T47D (cell line): Measurements from ENCODE around the genes PIP4K2C, OS9, MARCHF9 and EEF1AKMT3.

- RRBS = 87% methylated on average over 15 of the region's 44 CpGs
These were observed 4.8 kb upstream of the SHMT2 start for GRCh38 chr12:57224606-57225201.

GRCh38 chr12:57226032-57226675 lies 3.4 kb upstream of the SHMT2 start:
- RRBS = no CpG with 5 or more reads among the region's 19 CpGs

GRCh38 chr12:57231507-57232316 lies 2.2 kb downstream of the SHMT2 start:
- RRBS = 93% methylated on average over 5 of the region's 19 CpGs

DNA sequence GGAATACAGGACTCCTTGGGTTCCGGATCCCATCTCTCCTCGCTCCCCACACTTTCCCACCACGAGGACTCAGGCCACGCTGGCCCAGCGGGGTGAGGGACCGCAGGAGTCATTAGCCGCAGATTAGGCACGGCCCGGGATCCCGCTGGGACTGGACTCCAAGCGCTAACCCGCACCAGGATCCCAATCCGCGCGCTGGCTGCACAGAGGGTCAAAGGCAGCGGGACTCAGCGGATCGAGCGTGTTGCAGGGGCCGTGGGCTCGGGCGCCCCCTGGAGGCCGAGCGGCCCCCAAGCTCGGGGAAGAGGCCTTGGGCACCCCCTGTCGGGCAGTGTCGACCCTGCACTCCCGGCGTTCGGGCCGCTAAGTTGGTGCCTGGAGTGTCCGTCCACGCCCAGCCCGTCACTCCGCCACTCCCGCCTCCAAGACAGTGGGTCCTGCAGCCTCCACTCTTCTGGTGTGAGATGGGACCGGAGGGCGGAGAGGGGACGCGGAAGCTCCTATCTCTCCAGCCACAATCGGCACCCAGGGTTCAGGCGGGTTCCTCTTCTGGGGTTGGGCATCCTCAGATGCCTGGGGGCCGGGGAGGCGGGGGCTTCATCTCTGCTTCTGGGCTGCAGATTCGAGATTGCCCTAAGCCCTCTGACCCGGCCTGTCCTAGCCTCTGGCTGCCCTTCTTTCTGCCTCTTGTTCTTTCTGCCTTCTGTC lies 2.2 kb upstream of the NDUFA4L2 start:
- RRBS = 10% methylated on average over 18 of the region's 46 CpGs

GRCh38 chr12:57242992-57244284 lies 6.5 kb upstream of the NDUFA4L2 start:
- RRBS = 2% methylated on average over 9 of the region's 71 CpGs

GRCh38 chr12:57295240-57295906 lies 44.4 kb upstream of the STAC3 start:
- RRBS = no CpG with 5 or more reads among the region's 4 CpGs

DNA sequence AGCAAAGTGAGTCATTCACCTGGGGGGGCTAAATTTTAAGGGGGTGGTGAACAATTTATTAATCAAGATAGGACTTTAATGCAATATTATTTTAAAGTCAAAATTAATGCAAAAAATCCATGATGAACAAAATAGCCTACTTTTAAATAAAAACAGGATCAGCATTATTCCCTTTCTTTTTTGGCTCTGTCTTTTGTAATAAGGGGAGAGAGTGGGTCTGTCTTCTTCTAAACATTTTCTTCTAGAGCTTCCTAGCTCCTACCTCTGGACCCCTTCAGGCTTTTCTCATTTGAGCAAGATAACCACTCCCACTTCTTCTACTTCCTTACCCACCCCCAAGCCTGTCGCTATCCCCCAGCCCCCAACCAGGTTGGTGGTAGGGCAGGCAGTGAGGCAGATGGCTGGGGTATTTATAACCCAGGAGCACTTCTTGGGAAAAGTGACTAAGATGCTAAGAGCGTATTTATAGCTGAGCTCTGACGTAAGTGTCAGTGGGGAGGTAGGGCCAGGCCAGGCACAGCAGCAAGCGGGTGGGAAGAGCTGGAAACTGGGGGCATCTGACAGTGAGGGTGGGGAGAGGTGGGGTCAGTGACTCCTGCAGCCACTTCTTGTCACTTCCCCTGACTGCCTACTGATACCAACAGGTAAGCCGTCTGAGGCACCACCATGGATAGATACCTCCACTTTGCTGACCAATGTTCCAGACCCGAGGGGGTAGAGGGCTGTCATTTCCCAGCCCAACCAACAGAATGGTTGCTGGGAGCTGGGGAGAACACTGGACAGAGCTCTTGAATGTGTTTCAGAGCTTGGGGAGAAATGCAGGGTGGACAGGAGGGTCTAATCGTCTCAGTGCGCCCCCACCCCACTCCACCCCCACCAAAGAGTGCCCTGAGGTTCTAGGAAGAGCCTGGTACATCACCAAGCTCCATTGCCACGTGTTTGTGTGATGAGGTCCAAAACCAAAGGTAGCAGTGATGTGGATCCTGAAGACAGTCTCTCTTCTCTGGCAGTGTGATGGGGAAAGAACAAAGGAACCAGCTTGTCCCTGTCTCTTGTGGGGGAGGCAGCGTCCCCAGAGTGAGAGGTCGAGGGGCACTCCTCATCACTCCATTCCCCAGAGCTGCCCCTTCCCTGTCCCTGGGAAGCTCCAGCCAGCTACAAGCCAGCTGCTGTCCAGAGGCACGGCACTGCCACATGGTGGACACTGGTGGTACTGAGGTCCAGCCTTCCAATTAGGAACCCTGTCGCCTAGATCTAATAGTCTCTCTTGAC lies 2.8 kb upstream of the INHBE start:
- RRBS = no CpG with 5 or more reads among the region's 13 CpGs

DNA sequence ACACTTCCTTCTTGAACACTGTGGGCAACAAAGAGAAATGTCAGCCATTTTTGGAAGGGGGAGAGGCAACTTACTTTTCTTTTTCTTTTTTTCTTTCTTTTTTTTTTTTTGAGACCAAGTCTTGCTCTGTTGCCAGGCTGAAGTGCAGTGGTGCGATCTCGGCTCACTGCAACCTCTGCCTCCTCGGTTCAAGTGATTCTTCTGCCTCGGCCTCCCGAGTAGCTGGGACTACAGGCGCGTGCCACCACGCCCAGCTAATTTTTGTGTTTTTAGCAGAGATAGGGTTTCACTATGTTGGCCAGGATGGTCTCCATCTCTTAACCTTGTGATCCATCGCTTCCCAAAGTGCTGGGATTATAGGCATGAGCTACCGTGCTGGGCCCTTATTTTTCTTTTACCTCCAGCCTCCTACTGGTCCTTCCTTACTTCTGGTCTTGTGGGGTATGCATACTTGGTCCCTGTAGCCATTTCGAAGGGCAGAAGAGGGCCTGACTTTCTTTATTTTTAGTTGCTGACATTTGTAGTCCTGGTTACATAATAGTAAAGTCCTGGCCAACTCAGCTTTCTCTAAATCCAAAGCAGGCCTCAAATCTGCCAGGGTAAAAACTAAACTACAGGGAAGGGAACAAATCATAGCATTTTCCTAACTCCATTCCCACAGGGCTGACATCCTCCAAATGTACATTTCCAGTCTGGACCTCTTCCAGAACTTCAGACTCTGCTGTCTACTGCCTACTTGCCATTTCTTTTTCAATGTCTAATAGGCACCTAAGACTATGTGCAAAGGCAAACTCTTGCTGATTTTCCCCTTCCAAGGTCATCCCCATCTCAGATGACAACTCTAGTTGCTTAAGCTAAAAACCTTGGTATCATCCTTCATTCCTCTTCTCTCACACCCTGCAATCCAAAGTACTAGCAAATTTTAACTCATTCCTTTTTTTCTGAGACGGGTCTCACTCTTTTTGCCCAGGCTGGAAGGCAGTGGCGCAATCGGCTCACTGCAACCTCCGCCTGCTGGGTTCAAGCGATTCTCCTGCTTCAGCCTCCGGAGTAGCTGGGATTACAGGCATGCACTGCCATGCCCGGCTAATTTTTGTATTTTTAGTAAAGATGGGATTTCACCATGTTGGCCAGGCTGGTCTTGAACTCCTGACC lies 2.2 kb downstream of the DDIT3 start:
- RRBS = no CpG with 5 or more reads among the region's 18 CpGs

DNA sequence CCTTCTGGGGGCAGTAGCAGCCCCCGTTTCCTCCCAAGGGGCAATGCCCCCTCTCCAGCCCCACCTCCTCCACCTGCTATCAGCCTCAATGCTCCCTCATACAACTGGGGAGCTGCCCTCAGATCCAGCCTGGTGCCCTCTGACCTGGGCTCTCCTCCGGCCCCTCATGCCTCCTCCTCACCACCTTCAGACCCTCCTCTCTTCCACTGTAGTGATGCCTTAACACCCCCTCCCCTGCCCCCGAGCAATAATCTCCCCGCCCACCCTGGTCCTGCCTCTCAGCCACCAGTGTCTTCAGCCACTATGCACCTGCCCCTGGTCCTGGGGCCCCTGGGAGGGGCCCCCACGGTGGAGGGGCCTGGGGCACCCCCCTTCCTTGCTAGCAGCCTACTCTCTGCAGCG lies 2.9 kb downstream of the MBD6 start:
- RRBS = no CpG with 5 or more reads among the region's 6 CpGs

GRCh38 chr12:57529477-57530016 lies 6.9 kb downstream of the MBD6 start:
- RRBS = no CpG with 5 or more reads among the region's 10 CpGs

DNA sequence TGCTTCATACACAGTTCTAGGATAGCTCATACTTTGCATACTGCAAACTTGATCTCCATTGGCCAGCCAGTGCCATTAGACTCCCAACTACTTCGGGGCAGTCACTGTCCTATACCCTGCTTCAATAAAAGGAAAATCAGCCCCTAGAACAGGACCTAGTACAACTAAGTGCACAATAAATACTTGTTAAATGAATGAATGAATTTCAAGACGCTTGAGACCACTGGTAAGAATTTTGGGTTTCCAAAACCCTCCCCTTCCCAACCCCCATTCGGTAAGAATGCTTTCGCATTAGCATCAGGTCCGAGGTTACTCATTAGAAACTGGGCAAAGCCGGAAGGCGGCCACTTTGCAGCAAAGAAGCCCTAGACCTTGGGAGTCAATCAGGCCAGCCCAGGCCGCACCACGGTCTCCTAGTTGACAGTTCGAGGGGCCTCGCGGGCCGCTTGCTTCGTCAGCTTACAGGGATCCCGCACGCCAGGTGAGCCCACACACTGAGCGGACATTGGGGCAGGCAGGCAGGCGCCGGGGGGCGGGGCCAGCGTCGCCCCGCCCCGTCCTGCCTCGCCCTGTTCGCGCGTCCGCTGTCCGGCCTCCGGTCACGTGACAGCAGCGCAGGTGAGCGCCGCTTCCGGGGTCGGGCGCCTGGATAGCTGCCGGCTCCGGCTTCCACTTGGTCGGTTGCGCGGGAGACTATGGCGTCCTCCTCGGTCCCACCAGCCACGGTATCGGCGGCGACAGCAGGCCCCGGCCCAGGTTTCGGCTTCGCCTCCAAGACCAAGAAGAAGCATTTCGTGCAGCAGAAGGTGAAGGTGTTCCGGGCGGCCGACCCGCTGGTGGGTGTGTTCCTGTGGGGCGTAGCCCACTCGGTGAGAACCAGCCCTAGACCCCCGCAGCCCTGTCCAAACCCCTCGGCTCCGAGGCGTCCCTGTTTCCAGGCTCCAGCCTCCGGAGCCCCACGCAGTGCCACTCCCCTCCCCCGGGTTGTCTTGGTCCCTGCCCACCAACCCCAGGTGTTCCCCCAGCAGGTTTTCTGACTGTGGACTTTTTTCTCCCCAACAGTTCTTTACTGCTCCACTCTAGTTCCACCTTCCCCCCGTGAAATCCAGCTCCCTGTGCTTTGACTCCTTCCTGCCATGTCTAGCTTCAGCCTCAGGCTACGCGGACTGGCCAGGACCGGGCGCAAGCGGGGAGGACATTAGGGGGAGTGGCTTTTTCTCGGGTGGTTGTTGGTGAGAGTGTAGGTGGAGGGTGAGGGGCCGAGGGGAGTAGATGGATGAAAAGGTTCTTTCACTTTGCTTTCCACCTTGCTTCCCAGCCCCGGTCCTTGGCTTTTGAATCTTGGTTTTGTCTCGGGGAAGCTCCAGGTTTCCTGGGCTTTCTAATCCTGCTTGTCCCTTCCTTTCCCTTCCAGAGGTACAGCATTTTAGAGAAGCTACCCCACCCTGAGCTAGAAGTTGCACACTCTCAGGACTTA lies at the start of gene PIP4K2C:
PIP4K2C (plus strand) TSS at position 598 of the 1,477 bp plus-strand sequence.
- RRBS = 1% methylated on average over 28 of the region's 76 CpGs

DNA sequence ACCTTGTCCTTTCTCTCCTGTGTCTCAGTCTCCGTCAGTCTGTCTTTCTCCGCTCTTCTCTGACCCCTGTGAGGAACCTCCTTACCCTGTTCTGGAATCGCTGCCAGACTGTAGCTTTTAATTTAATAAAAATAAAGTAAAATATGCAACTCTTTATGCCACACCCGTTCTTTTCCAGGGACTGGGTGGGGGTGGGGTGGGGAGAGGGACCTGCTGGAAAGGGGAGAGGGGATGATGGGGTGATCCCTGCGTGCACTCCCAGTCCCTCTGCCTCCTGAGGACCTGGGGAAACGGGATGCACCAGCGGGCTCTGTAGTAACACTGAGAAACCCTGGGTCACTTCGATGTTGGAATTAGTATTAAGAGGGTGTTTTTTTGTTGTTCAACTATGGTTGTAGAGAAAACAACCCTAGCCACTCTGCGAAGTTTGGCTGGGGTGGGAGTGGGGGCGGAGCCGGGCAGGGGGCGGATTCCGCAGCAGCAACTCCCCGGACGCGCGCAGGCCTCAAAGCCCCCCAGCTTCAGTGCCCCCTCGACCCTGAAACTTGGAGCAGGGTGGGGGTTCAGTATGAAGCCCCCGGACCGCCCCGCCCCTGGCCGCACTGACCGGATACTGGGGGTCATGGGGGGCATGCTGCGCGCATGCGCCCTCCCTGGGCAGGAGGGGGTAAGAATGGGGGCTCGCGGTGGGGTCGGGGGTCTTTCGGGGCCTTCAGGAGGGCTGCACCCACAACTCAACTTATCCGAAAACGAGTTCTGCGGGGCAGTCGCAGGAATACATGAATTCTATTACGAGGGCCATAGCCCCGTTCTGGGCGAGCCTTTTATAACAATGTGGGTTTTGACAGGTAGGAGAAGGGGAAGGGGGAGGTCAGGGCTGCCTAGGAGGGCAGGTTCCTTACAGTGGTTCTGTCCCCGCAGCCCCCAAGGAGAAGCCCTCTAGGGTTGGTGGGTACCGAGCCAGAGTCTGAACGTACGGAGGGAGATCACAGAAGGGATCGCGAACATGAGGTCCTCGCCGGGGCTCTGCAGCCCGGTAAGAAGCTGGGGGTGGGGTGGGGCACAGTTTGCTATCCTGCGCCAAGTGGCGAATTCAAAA lies 1.2 kb upstream of the ARHGEF25 start:
- RRBS = 78% methylated on average over 1 of the region's 48 CpGs

DNA sequence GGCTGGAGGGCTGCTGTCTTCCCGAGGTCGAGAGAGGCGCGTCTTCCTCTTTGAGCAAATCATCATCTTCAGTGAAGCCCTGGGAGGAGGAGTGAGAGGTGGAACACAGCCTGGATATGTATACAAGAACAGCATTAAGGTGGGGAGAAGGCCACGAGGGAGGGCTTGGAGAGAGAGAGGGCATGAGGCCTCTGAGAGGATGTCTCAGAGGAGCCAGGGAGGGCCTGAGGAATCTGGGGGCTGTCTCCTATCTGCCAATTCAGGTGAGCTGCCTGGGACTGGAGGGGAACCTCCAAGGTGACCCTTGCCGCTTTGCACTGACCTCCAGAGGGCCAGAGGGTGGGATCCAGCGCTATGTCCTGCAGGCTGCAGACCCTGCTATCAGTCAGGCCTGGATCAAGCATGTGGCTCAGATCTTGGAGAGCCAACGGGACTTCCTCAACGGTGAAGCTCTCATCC lies 4.4 kb downstream of the ARHGEF25 start:
- RRBS = no CpG with 5 or more reads among the region's 9 CpGs

DNA sequence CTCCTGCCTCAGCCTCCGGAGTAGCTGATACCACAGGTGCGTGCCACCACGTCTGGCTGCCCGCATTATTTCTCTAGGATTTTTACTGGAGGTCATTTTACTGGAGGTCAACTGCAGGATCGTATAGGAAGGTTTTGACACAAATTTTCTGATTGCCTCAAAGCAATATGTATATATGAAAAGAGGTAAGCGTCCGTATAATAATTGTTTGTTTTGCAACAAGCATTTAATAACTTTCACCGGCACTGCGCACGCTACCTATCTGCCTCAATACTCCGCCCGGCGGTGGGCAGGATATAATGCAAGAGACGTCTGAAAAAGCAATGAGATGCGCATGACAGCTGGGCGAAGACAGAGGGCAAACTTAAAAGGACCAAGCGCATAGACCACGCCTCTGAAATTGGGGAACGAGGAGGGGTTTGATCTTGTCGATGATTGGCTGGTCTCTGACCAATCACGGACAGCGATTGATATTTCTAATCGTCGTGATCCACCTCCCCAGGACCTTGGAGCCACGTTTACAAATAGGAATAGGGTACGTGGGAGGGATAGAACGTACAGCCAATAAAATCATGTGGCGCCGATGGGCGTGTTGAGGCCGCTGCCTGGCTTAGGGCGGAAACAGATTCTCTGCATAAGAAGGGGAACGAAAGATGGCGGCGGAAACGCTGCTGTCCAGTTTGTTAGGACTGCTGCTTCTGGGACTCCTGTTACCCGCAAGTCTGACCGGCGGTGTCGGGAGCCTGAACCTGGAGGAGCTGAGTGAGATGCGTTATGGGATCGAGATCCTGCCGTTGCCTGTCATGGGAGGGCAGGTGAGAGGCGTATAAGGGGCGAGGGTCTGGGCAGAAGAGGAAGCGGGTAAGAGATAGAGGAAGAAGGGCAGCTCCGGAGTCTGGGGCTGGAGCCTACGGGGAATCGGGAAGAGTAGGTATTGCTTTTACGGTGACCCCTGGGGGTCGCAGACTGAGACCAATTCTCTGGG lies at the start of gene OS9:
OS9 (plus strand) TSS at position 624 of the 985 bp plus-strand sequence.
- RRBS = no CpG with 5 or more reads among the region's 51 CpGs

DNA sequence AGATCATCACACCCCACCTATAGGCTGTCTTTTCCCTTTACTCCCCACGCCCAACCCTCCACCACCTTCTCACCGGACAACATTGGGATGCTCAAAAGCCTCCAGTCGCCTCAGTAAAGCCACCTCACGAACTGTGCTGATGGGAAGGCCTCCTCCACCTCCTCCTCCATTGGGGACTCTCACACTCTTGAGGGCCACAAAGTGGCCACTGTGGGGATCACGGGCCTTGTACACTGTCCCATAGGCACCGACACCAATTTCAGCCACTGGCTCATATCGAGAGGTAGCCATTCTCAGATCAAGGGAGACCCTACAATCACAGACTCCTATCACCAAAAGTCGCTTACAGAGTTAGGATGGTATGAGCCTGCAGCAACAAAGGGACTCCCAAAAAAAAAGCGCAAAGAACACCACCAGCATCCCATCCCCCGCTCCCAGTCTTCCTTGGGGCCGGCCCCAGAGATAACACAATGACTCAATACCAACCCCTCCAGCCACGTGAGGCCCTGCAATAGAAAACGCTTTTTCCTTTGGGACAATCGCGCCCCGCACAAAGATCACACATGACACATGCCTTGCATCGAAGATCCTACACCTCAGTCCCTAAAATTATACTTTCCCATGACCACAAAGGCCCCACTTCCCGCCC lies 559 bp downstream of the CDK4 start:
- RRBS = no CpG with 5 or more reads among the region's 18 CpGs

DNA sequence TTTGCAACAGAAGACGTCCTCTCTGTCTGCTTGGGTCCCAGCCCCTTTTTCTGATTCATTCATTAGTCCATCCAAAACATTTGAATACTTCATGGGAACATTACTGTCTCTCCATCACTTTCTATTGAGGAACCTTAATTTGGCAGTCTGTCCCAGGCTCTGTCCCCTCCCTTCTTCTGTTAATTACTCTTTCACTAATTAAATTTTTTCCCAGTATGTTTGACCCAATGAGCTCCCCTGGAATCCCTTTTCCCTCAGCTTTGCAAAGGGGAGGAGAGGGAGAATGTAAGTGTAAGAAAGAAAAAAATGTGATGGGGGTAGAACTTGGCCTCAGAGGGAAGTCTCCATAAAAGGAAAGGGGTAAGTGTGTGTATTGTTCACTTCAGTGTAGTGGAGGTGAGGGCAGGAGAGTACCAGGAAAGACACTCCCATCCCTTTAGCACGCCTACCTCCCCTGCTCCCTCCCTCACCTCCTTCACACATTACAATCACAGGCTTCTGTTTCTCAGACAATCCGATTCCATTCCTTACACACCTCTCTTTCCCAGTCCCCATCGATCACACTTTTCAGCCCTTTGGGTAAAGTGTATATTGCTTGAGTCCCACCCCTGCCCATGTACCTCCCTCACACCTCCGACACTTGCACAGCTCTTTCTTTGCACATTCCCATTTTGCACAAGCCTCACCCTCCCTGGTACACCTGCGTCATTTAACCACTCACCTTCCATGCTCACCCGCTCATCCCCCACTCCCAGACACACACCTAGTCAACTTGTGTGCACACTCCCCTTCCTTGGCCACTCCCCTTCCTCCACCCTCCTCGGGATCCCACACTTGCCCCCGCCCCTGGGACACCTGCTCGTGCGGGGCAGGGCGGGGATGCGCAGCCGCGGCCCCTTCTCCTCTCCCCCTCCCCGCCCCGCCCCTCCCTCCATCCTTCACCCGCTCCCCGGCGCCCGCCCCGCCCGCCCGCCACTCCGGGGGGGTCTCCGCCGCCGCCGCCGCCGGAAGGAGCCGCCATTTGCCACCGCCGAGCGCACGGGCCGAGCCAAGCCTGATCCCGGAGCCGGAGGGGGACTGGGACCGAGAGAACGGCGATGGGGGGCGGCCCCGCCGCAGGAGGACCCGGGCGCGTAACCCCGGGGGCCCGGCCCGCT lies at the start of gene MARCHF9:
MARCHF9 (plus strand) TSS at position 1,013 of the 1,157 bp plus-strand sequence.
- RRBS = 1% methylated on average over 18 of the region's 51 CpGs

DNA sequence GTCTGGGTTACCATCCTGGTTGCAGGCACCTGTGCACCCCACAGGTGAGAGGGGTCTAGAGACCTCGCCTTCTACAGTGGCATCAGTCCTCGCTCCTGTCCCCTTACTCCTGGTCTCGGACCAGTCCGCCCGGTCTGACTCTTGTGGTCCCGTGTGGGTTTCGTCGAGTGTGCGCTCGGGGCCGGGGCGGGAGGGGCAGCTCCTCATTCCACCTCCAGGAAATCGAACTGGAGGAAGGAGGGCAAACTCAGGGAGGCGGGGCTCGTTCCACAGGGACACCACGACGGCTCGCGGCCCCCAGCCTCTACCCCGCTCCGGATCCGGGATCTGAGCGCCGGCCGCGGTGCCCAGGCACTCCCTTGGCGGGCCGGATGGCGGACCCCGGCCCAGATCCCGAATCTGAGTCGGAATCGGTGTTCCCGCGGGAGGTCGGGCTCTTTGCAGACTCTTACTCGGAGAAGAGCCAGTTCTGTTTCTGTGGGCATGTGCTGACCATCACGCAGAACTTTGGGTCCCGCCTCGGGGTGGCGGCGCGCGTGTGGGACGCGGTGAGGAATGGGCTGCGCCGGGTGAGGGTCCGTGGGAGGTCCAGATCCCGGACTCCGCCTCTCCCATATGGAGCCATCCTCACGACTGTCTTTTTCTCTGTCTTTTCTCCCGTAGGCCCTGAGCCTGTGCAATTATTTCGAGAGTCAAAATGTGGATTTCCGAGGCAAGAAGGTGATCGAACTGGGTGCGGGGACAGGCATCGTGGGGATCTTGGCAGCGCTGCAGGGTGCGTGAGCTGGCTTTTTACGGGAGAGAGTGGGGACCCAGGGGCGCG lies at the start of gene EEF1AKMT3:
EEF1AKMT3 (plus strand) TSS at position 261 of the 823 bp plus-strand sequence.
- RRBS = 2% methylated on average over 7 of the region's 63 CpGs

DNA sequence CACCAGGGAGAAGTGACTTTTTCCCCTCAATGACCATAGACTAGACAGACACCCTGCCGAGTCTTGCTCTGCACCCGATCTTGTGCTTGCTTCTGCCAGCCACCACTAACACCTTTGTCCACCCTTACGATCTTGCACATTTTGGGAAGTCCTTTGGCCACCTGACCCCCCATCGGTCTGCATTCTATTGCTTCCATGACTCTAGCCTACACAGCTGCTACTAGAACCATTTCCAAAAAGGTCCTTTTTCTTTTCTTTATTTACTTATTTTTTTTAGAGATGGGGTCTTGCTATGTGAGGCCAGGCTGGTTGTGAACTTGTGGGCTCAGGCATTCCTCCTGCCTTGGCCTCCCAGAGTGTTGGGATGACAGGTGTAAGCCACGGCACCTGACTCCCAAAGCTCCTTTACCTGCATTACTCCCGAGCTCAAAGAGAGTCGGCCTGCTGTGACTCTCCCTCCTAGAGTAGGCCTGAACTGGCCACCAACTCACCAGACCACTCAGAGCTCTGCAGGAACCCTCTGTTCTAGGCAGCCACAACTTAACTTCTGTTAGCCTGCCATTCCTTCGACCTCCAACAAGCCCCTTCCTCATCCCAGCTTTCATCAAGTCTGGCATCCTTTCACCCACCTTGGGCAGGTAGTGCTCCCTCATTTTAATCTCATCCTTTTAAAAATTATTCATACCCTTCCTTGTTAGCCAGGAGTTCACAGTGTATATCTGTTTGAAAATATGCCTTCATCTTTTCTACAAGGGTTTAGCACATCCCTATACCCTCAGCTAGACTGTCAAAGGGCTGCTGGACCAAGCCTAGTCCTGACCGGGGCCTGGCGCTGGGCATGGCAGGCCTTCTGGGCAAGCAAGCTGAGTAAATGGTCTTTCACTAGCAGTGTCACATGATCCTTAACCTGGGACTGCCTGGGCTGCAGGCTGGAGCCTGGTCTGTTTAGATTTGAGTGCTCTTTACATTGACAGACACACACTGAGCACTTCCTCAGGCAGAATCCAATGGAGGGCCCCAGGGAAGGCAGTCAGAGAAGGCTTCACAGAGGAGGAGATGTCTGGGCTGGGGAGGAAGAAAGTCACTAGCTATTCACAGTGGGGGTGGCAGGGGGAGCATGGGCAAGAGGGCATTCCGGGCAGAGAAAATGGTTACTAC lies 6.6 kb upstream of the AVIL start:
- RRBS = no CpG with 5 or more reads among the region's 11 CpGs

DNA sequence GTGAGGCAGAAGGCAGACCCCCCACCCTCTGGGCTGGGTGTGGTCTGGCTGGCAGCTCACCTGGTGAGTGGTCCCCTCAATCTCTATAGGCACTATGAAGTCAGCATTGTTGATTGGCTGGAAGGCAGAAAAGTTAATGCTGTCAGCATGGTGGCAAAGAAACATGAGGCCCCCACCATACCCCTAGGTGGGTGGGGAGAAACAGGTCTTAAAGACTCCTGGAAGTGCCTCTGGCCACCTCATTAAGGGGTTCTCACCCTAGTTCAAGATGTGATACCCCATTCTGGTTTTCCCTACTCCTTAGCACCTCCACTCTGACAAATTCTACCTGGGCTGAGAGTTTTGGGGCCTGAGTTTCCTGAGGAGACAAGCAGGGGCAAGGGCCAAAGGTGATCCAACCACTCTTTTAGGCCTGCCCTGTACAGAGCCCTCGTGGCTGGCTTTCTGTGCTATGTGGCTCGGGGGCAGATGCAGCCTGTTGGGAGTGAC lies 7.8 kb upstream of the AVIL start:
- RRBS = no CpG with 5 or more reads among the region's 2 CpGs

GRCh38 chr12:57829152-57829772 lies 10.7 kb upstream of the AVIL start:
- RRBS = no CpG with 5 or more reads among the region's 10 CpGs